Iris pigment epithelial cell (primary cell): Measurements from ENCODE around the gene NAALADL2.

GRCh38 chr3:172068606-172069582 is 29.5 kb downstream of the FNDC3B start:
- RRBS = no CpG with 5 or more reads among the region's 11 CpGs

DNA sequence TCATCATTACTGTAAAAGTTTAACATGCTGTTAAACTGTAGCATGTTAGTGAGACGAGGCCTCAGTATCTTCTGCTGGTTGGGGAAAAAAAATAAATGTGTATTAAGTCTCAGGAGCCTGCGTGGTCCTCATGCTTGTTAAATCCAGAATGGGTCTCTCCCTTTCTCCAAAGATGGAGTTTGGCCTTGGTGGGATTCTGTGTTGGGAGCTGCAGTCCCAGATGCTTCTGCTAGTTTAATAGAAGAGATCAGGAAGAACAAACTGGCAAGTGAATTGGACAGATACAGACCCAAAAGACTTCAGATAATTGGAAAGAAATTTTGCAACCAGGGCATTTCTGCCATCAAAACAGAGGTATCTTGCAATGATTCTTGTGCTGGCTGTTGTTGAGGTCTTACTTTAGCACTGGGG is 39.8 kb downstream of the FNDC3B start:
- RRBS = no CpG with 5 or more reads among the region's 2 CpGs

- RRBS = no CpG with 5 or more reads among the region's 2 CpGs
Observed at GRCh38 chr3:172079836-172080356, 40.5 kb downstream of the FNDC3B start.

- RRBS = no CpG with 5 or more reads among the region's 5 CpGs
Observed at GRCh38 chr3:172081769-172082686, 42.6 kb downstream of the FNDC3B start.

DNA sequence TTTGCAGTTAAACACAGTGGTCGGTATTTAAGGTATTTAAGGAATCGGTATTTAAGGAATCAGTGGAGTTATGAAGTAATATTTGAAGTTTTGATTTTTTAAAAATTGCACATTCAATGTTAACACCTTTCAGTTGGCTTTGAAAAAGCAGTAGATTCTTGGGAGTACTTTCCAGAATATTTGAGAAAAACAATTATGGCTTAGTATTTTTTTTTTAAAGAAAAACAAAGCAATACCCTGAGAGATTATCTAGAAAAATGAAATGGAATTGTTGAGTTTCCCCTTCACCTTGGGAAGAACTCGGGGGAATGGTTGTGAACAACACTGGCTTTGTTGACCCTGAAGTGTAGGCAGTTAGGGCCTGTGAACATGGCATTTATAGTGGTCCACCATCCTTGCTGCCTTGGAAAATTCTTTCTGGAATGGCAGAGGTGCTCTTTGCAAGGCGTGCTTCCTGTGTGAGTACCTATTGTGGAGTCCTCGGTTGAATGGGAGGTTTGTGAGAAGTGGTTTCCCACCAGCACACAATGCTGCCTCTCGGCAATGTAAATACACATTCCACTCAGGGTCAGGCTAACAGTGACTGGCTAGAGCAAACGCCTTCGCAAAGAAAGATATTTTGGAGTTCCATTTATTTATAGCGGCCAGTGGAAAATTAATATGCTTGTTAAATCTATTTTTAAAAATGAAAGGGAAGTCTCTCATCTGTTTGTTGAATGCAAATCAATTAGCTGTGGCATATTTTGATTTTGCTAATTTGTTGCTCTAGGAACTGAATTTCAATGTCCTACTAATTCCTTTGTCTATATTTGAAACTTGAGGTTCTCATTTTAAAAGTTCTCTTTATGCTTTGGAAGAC is 59.3 kb downstream of the FNDC3B start:
- RRBS = no CpG with 5 or more reads among the region's 9 CpGs

DNA sequence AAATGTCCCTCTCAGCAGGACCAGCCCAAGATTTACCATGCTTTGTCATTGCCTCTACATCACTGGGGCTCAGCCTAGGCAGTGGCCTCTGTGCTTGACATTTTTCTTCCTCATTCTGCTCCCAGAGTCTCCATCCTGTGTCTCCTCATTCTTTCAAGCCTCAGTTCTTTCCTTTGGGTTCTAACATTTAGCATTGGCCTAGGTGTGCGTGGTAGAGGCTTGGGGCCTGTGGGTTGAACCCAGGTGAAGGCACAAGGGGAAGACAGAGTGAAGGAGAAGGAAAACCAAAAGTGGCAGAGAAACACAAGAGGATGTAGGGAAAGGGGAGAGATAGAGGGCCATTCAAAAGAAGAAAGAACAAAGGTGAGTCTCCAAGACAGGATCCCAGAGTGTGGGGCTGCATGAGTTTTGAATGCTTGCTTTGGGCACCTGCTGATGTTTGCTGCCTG is 75.7 kb downstream of the FNDC3B start:
- RRBS = no CpG with 5 or more reads among the region's 1 CpG

GRCh38 chr3:172179427-172180645 is 140.5 kb downstream of the FNDC3B start:
- RRBS = no CpG with 5 or more reads among the region's 8 CpGs

- RRBS = no CpG with 5 or more reads among the region's 2 CpGs
Observed at GRCh38 chr3:172550469-172550854, 27.2 kb upstream of the TNFSF10 start.

GRCh38 chr3:172553007-172553502 is 29.8 kb upstream of the TNFSF10 start:
- RRBS = no CpG with 5 or more reads among the region's 6 CpGs

DNA sequence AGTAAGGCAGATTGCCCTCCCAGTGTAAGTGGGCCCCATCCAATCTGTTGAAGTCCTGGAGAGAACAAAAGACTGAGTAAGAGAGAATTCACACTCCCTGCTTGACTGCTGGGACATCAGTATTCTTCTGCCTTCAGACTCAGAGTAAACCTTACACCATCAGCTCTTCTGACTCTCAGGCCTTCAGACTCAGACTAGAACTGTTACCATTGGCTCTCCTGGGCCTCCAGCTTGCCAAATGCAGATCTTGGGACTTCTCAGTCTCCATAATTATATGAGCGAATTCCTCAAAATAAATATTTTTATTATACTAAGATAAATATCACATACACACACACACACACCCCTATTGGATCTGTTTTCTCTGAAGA is 84.6 kb upstream of the TNFSF10 start:
- RRBS = no CpG with 5 or more reads among the region's 1 CpG

GRCh38 chr3:172635606-172636236 is 75.1 kb downstream of the NCEH1 start:
- RRBS = no CpG with 5 or more reads among the region's 4 CpGs

DNA sequence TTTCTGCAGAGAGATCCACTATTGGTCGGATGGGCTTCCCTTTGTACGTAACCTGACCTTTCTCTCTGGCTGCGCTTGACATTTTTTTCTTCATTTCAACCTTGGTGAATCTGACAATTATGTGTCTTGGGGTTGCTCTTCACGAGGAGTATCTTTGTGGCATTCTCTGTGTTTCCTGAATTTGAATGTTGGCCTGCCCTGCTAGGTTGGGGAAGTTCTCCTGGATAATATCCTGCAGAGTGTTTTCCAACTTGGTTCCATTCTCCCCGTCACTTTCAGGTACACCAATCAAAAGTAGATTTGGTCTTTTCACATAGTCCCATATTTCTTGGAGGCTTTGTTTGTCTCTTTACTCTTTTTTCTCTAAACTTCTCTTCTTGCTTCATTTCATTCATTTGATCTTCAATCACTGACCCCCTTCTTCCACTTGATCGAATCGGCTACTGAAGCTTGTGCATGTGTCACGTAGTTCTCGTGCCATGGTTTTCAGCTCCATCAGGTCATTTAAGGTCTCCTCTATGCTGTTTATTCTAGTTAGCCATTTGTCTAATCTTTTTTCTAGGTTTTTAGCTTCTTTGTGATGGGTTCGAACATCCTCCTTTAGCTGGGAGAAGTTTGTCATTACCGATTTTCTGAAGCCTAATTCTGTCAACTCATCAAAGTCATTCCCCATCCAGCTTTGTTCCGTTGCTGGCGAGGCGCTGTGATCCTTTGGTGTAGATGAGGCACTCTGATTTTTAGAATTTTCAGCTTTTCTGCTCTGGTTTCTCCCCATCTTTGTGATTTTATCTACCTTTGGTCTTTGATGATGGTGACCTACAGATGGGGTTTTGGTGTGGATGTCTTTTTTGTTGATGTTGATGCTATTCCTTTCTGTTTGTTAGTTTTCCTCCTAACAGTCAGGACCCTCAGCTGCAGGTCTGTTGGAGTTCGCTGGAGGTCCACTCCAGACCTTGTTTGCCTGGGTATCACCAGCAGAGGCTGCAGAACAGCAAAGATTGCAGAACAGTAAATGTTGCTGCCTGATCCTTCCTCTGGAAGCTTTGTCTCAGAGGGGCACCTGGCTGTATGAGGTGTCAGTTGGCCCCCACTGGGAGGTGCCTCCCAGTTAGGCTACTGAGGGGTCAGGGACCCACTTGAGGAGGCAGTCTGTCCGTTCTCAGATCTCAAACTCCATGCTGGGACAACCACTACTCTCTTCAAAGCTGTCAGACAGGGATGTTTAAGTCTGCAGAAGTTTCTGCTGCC is 46.1 kb downstream of the NCEH1 start:
- RRBS = no CpG with 5 or more reads among the region's 16 CpGs

- RRBS = no CpG with 5 or more reads among the region's 1 CpG
Observed at GRCh38 chr3:172709530-172709791, 1.4 kb downstream of the NCEH1 start.

- RRBS = no CpG with 5 or more reads among the region's 9 CpGs
Observed at GRCh38 chr3:172796103-172796794, 45.7 kb downstream of the ECT2 start.

- RRBS = no CpG with 5 or more reads among the region's 5 CpGs
Observed at GRCh38 chr3:173970805-173971682, 573.5 kb downstream of the NLGN1 start.

DNA sequence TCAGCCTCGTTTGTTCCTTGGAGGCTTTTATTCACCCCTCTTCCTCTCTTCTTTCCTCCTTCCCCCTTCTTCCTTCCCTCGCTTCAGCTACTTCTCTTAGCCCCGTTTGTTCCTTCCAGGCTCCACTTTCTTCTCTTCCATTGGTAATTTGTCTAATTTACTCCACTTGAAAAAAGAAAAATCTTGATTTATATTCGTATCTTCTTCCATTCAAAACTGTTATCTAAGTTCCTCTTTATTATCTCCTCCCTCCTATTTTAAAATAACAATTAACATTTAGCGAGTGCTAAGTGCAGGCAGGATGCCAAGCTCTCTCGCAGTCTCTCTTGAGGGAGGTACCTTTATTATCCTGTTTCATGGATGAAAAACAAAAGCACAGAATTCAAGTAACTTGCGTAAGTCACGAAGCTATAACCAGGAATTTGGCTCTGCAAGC is 418.9 kb upstream of the NAALADL2 start:
- RRBS = no CpG with 5 or more reads among the region's 8 CpGs

DNA sequence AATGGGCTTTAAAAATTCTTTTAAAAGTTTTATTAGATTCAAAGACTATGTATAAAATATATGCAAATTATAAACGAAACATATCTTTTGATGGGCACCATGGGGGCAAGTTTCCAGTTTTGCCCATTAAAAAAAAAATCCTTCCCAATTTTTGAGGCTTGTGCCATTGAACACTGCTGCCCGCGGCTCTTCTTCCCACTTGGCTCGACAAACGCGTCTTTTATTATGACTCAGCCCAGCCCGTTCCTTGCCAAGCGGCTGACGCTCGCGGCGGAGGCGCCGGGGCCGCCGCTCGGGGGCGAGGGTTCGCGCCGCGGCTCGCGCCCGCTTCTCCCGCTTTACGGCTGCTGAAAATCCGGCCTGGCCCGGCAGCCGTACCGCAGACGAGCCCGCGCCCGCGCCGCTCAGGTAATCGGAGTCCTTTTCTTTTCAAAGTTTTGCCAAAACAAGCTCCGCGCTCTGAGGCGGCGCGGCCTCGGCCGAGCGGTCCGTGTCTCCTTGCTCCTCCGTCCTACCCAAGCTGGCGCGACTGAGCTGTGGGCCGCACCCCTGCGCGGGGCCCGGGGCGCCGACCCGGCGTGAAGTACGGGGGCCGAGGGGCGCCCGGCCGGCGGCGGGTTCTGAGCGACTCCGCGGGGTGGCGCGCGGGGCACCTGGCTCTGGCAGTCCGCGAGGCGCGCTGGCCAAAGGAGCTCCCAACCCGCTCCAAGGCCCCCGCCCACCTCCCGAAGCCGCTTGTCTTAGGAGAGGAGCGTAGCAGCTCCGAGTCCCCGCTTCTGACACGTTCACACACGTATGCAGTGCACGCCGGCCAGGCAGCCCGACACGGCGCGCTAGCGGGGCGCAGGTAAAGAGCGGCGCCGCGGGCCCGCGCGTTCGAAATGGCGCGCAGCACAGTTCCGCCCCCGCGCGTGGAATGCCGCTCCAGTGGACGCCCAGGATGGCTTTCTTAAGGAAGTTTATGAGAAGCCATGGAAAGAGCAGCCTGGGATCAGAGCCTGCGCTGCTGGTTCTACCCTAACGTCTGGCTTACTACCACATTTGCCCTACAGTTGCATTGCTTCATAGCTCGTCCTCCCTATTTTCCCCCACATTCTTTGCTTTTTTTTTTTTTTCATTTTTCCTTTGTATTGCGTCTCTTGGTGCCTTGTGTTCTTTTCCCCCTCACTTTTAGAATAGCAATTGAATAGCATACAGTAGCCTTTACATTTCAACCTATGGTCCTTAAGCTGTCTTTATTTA is 418.1 kb upstream of the NAALADL2 start:
- RRBS = under 1% methylated on average over 13 of the region's 112 CpGs

- RRBS = no CpG with 5 or more reads among the region's 6 CpGs
Observed at GRCh38 chr3:174858828-174859710, at the start of gene NAALADL2. TSS of gene NAALADL2 (plus strand) at chr3:174859334.

GRCh38 chr3:176326618-176327488 is 870.4 kb downstream of the TBL1XR1 start:
- RRBS = no CpG with 5 or more reads among the region's 16 CpGs

- RRBS = no CpG with 5 or more reads among the region's 4 CpGs
Observed at GRCh38 chr3:177021717-177022319, 175.5 kb downstream of the TBL1XR1 start.